Cardiac ventricle fibroblast (primary cell): ENCODE measurements around a stretch of chr12.

GRCh38 chr12:92569991-92570730, 132.6 kb upstream of the PLEKHG7 start:
- RAMPAGE, long total RNA, result no peak

GRCh38 chr12:92777872-92778233, 75.1 kb downstream of the PLEKHG7 start:
- RAMPAGE, long total RNA, result no peak

- RAMPAGE, long total RNA, result no peak
Measured at GRCh38 chr12:92923443-92924178, 5.5 kb downstream of the EEA1 start.

- RAMPAGE, long total RNA, result no peak
Measured at GRCh38 chr12:92977034-92977782, 48.1 kb upstream of the EEA1 start.

DNA sequence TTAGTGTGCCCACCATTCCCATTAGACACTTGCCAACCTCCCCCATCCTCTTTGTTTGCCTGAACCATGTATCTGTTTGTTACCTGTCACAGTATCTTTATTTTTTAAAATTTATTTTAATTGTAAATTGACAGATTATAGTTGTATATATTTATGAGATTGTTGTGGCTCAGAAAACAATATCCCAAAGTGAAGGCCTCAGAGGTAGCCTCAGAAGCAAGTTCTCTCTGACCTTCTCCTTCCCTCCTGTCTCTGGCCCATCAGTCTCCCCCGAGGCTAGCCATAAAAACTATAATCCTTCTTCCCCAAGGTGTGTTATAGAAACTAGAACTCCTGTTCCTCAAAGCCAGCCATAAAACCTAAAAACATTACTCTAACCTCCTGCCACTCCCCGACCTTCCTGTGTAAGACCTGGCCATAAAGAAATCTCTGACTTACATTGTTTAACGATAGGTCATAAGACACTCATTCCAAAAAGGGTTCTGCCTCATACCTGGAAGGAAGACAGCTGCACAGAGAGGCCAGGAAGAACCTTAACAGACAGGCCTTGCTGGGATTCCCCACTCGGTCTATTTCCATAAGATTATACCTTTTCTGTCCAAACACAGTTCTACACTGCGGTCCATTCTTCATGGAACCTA, 70.8 kb upstream of the EEA1 start:
- RAMPAGE, long total RNA, result no peak

- RAMPAGE, long total RNA, result no peak
Measured at GRCh38 chr12:93198008-93198656, 179.6 kb upstream of the NUDT4 start.

- RAMPAGE, long total RNA, result no peak
Measured at GRCh38 chr12:93296714-93297394, 80.9 kb upstream of the NUDT4 start.

- RAMPAGE, long total RNA, result no peak
Measured at GRCh38 chr12:93302516-93303363, 75.0 kb upstream of the NUDT4 start.

GRCh38 chr12:93404687-93405982, 27.4 kb downstream of the NUDT4 start:
- RAMPAGE, long total RNA, result no peak

DNA sequence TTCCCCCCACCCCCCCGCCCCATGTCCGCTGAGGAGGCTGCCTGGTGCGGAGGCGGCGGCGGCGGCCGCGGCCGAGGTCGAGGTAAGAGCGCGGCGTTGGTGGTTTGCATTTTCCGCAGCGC, 781 bp upstream of the SOCS2 start:
- RAMPAGE, long total RNA, result start-site peak on the plus strand centred at position 58 of the sequence, 28 bp wide, 26 and 12 reads in 2 replicates

GRCh38 chr12:93592231-93592582, 19.7 kb downstream of the SOCS2 start:
- RAMPAGE, long total RNA, result no peak

DNA sequence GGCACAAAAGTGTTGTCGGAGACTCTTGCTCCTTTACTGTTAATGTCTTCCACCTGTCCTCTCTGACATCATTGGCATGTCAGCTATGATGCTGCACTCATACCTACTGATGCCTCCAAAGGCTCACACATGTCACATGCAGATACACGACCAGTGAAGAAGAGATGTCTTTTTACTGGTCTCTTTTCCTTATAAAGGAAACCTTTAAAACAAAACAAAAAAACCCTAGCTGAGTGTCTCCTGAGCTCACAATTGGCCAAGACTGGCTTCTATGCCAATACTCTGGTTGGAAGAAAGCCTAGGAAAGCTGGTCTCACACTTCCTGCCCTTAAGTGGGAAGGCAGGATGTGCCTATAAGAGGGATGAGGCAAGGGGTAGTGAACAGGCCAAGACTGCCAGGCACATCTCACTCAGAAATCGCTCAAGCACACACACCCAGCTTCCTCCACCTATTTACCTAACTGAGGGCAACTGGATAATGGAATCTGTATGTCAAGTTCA, 49.9 kb downstream of the SOCS2 start:
- RAMPAGE, long total RNA, result no peak

DNA sequence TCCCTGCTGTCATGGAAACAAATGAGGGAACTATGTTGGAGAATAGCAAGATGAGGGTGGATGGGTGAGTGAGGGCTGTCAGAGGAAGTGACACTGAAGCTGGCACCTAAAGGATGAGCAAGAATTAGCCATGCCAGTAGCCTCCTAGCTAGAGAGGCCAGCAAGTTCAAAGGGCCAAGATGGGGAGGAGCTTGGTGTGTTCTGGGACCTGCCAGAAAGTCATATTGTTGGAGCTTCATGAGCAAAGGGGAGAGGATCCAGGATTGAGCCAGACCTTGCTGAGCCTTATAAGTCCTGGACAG, 71.9 kb downstream of the CRADD start:
- RAMPAGE, long total RNA, result no peak

DNA sequence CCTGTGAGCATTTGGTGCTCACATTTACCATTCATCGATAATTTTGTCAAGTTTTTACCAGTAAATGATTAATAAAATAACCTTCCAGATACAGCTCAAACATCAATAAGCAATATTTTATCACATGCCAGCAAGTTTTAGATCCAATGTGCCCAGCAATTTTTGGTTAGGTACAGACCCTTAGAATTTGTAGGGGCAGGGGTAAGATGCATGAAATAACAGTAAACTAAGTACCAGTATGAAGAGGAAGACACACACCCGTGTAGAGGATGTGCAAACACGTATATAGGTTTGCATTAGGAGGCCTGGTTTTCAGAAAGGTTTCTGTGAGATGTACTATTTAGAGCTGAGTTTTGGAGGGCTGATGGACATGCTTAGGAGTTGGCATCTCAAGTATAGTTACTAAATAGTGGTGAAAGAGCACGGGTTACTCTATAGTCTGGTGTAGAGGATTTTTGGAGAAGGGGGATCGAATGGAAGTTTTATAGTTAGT, 98.0 kb downstream of the CRADD start:
- RAMPAGE, long total RNA, result no peak

GRCh38 chr12:93804460-93805000, 127.4 kb downstream of the CRADD start:
- RAMPAGE, long total RNA, result no peak

DNA sequence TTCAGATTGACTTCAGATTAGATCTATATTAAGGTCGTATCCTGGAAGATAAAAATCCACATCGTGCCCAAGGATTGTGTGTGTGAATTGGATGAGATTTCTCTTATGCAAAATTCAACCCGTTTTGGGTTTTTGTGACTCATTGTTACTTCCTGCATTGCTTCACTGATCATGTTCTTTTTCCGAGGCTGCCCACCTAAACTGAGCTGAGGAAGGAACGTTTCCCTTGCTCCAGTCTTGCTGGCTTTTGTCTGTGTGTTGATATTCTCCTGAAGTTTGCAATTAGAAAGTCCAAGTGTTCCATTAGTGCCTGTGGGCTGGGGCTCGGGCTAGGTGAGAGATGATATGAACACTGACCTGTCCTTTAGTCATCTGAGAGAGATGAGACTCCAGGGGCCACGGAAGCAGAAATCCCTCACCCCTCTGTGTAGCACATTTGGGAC, 27.7 kb downstream of the PLXNC1 start:
- RAMPAGE, long total RNA, result no peak

GRCh38 chr12:94262078-94262858, 113.9 kb downstream of the PLXNC1 start:
- RAMPAGE, long total RNA, result no peak

- RAMPAGE, long total RNA, result no peak
Measured at GRCh38 chr12:94576205-94576553, 74.2 kb downstream of the TMCC3 start.

GRCh38 chr12:94689985-94690777, 39.8 kb upstream of the TMCC3 start:
- RAMPAGE, long total RNA, result no peak

DNA sequence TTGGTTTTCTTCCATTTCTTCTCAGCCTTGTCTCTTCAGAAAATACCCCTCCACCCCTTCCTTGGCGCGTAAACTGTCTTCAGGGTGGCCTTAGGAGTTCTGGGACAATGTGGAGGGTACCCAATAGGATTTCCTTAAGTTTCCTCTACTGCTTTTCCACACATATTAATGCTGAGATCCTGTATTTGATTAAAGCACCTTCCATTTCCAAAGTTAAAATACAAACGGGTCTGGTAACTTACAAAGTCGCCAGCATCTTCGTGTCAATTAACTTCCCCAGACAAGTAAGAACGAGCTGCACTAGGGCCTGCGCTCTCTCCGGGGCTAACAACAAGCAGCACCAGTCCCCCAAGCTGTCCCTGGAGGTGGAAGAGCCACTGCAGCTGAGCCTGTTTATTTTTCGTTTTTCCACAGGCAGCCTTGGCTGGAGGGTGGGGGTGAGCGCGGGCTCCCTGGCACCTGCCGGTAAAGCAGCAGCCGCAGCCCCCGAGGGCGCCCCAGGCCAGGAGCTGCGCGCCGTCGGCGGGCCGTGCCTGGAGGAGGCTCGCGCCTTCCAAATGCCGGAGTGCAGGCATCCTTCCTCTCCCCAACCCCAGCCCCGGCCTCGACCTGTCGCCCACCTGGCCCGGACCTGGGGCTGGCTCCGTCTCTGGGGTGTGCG, 130.8 kb downstream of the NDUFA12 start:
- RAMPAGE, long total RNA, result no peak